Spinal cord (tissue), 3 donors: ENCODE measurements around the gene RC3H2.

GRCh38 chr9:121303953-121304356 is 36.0 kb downstream of the GSN start:
- PRO-cap: no peak
- RAMPAGE, long total RNA: no peak

DNA sequence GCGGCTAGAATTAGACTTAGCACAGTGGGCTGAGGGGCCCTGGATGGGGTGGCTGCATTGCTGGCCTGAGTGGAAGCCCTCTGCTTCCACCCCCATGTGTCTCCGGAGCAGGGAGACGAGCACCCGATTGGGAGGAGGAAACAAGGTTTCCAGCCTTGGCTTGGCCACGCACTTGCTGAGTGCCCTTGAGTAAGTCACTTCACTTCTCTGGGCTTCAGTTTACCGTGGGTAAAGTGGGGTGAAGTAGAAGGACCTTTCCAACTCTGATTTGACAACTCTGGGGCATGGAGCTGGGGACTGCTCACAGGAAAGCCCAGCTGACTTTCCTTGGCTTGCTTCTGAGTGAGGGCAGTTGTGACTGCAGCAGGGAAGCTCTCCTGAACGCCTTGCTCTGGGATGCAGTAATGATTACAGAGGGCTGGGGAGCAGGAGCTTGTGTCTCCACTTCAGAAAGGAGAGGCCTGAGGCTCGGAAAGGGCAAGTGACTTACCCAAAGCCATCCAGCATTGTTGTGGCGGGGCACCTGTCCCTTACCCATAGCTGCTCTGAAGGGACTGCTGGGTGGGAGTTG is 41.1 kb downstream of the GSN start:
- PRO-cap: no peak
- RAMPAGE, long total RNA: no peak

GRCh38 chr9:121335154-121335835 is 34.8 kb downstream of the STOM start:
- PRO-cap: no peak
- RAMPAGE, long total RNA: no peak

DNA sequence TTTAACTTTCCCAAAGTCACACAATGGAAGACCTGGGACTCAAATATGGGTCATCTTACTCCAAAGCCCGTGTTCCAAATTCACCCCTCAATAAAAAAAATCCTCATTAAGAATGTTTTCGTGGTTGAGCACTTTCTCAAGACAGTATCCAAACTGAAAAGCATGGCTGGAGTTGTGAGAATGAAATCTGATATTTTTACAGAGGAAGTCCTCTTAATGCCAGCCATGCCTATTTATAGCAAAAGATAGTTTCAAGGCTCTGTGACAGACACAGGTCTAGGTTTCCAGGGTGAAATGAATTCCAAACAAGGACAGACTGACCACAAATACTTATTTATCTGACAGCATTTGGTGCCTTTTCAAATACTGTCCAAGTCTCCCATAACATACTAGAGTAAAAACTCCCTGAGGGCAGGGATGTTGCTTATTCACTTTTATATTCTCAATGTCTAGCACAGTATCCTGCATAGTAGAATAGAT is 10.3 kb downstream of the STOM start:
- PRO-cap: no peak
- RAMPAGE, long total RNA: no peak

DNA sequence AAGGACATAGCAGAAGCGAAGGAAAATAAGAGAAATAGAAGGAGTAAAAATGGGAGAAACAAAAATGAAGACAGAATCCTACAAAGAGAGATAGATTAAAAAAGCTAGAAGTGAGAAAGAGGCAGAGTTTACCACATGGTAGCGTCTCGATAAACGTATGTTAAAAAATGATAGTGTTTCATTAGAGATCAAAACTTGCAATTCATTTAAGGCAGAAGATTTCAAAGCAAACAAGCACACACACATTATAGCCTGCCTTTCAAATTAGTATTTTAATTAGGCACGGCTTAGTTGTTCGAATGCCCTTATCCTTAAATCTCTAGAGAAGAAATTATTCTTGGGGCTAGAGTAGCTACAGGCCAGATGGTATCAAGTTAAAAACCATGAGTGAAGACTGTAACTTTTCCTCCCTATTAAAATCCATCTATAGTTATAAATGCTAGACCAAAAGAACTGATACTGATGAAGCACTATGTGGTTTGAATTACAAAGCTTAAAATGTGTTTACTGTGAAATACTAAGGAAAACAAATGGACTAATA is 5.9 kb downstream of the STOM start:
- PRO-cap: no peak
- RAMPAGE, long total RNA: no peak

GRCh38 chr9:121371184-121371450 is 1.1 kb upstream of the STOM start:
- PRO-cap: no peak
- RAMPAGE, long total RNA: no peak

- PRO-cap: no peak
- RAMPAGE, long total RNA: no peak
These were observed 58.3 kb upstream of the GGTA1 start for GRCh38 chr9:121557879-121558454.

DNA sequence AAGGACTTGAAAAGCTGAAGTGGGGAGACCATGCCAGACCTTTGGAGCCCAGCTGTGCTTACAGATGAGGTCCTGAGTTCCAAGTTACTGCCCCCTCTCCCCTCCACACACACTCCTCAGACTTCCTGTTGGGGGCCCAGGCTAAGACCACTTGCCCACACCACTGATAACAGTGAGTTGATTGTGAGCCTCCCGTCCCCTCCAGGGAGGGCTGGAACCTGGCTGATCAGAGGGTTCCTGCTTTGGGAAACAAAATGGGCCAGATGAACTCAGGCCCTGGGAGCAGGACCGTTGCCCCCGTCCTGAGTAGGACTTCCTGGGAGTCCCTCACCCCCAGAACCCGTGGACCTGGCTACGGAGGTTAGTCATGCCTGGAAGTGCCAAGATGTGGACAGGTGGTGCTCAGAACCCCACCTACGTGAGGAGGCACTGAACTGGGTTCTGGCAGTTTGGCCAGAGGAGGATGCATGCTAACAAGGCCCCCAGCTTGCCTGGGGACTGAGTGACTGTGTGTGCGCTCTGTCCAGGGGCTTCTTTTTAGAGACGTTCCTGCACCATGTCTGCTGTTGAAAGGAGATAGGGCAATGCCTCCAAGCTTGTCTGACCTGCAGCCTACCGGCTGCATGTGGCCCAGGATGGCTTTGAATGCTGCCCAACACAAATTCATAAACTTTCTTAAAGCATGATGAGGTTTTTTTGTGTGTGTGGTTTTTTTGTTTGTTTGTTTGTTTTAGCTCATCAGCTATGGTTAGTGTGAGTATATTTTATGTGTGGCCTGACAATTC is 1.9 kb upstream of the DAB2IP start:
- PRO-cap: no peak
- RAMPAGE, long total RNA: no peak

- PRO-cap: no peak
- RAMPAGE, long total RNA: no peak
These were observed 960 bp upstream of the DAB2IP start for GRCh38 chr9:121650189-121651158.

- PRO-cap: no peak
- RAMPAGE, long total RNA: no peak
These were observed 72.6 kb downstream of the DAB2IP start for GRCh38 chr9:121723934-121724550.

- PRO-cap: no peak
- RAMPAGE, long total RNA: no peak
These were observed 165.1 kb downstream of the DAB2IP start for GRCh38 chr9:121816393-121817058.

DNA sequence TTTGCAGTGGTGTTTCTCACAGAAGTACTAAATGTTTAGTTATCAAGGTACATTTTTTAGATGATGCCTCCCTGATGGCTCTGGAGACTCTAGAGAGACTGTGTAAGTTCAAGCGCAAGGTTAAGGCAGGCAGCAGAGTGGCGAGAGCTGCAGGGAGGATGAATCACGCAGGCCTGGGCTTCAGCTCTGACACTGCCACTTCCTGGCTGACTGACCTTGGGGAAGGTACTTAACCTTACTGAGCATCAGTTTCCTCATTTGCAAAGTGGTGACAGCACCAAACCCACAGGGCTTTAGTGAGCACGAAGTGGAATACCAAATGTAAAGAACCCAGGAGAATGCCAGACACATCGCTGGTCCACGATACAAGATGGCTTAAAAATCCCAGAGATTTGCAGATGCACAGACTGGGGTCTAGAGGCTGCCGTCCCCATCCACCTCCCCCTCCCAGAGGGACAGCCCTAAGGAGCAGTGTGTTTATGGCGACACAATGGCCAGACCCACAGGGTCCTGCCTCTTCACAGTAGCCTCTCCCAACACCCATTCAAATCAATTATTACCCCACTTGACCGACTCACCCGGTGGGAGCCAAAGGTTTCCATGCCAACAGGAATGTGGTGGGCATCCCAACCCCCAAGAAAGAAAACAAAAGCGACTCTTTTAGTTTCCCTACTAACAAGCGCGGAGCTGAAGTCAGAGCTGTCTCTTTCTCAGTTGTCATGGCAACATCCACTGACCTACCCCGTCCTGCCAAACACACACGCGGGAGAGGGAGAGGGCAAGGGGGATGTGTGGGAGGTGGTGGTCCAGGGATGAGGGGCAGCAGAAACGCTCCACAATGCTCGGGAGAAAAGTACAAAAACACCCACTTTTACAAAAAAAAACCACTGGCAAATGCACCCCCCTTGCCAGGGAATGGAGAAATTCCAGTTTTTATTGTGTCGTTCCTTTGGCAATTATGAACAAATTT is 209.1 kb downstream of the TTLL11 start:
- PRO-cap: no peak
- RAMPAGE, long total RNA: no peak

DNA sequence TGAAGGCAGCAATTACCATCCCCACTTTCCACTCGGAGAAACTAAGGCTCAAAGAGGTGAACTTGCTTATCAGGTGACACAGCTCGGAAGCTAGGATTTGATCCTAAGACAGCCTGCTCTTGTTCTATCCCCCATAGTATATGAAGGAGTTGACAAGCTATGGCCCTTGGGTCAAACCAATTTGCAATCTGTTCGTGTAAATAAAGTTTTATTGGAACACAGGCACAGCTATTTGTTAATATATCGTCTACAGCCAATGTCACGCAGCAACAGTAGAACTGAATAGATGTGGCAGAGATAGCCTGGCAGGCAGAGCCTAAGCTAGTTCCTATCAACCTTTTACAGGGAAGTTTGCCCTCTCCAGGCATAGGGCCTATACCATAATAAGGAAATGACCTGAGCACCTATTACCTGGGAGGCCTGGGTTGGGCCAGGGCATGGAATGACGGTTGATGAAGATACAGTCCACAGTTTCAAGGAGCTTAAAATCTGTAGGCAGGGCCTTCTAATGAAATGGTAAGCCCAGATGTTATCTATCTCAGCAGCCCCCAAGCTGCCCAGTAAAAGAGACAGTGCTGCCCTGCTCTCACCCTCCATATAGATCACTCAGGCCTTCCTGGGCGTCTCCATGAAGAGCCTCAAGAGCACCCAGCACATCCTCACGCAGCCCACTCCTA is 179.0 kb downstream of the TTLL11 start:
- PRO-cap: no peak
- RAMPAGE, long total RNA: no peak

- PRO-cap: no peak
- RAMPAGE, long total RNA: no peak
These were observed 27.2 kb downstream of the TTLL11 start for GRCh38 chr9:122065723-122066435.

- PRO-cap: no peak
- RAMPAGE, long total RNA: no peak
These were observed 4.6 kb downstream of the MORN5 start for GRCh38 chr9:122164180-122164748.

DNA sequence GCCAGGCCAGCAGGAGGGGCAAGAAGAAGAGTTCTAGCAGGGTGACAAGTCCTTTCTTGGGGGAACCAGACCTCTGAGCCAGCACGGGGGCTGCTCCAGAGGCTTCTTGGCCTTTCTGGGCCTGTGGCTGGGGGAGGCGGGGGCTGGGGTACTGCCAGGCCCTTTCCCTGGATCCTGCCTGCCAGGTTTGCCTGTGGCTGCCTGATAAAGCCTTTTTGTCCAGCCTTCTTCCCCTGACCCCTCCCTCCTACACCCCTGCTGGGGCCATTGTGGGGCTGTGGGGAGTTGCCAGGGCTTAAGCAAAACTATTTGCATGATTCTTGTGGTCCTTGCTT is 5.2 kb downstream of the PTGS1 start:
- PRO-cap: no peak
- RAMPAGE, long total RNA: no peak

GRCh38 chr9:122402322-122402810 is 31.5 kb downstream of the PTGS1 start:
- PRO-cap: no peak
- RAMPAGE, long total RNA: no peak

DNA sequence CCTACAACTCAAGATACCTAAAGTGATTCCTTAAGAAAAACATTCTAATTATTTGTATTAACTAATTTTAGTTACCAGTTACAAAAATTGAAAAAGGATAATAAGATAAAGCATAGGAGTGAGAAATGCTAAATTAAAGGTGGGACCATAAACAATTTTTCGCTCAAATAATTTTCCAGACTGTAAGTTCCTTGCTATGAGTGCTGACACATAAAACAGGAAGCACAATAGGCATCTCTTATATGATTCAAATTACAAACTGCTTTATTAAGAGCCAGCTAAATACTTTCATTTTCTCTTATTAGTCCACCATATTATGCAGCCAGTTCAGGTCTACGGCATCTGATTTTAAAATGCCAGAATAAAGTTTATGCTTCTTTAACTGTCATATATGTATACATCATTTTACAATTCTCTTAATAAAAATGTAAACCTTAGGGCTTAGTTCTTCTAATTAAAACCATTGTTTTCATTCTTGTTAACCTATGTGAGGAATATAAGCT is 4.3 kb downstream of the RC3H2 start:
- PRO-cap: no peak
- RAMPAGE, long total RNA: no peak

- PRO-cap: no peak
- RAMPAGE, long total RNA: no peak
These were observed at the start of gene RC3H2 for GRCh38 chr9:122904747-122905952. Gene RC3H2 (minus strand): TSS chr9:122905359.

- PRO-cap: no peak
- RAMPAGE, long total RNA: no peak
These were observed 2.2 kb upstream of the GPR21 start for GRCh38 chr9:123030966-123032064.